AG10803 (cell line): Measurements from ENCODE around the gene TGDS.

DNA sequence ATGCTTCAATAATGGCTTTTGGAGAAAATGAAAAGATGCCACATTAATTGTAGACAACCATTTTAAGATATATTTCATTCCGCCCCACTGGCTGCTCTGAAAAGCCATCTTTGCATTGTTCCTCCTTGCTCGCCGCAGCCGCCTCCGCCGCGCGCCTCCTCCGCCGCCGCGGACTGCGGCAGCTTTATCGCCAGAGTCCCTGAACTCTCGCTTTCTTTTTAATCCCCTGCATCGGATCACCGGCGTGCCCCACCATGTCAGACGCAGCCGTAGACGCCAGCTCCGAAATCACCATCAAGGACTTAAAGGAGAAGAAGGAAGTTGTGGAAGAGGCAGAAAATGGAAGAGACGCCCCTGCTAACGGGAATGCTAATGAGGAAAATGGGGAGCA is 1348.9 kb upstream of the SPRY2 start:
- RRBS: no CpG with 5 or more reads among the region's 24 CpGs

GRCh38 chr13:82417697-82418029 is 1464.6 kb downstream of the SLITRK1 start:
- RRBS: no CpG with 5 or more reads among the region's 3 CpGs

DNA sequence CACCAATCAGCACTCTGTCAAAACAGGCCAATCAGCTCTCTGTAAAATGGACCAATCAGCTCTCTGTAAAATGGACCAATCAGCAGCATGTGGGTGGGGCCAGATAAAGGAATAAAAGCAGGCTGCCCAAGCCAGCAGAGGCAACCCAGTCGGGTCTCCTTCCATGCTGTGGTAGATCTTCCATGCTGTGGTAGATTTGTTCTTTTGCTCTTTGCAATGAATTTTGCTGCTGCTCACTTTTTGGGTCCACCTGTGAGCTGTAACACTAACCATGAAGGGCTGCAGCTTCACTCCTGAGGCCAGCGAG is 593.7 kb downstream of the SLITRK6 start:
- RRBS: no CpG with 5 or more reads among the region's 2 CpGs

DNA sequence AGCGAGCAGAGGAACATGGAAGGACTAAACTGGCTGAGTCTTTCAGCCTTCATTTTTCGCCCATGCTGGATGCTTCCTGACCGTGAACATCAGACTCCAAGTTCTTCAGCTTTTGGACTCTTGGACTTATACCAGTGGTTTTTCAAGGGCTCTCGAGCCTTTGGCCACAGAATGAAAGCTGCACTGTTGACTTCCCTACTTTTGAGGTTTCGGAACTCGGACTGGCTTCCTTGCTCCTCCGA is 785.0 kb upstream of the SLITRK6 start:
- RRBS: no CpG with 5 or more reads among the region's 7 CpGs

GRCh38 chr13:89402146-89402608 is 1731.0 kb downstream of the SLITRK5 start:
- RRBS: no CpG with 5 or more reads among the region's 1 CpG

GRCh38 chr13:91349237-91349542 is 49.2 kb upstream of the GPC5 start:
- RRBS: no CpG with 5 or more reads among the region's 7 CpGs

DNA sequence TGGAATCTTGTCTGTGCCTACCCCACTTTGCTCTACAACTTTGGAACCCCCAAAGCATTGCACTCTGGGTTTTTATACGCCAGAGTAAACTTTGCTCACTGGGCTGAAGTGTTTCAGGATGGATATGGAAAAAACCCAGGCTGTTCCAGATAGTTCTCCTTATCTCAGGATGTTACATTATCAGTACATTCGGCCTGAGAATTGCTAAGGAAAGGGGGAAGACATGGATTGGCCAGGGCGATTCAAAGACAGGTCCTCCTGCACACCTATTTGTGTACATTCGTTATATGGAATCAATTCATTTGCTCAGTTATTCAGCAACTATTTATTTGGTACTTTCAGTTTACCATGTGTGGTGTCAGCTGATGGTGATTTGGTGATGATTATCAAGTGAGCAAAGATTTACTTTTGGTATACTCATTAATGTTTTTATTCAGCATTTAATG is 211.3 kb downstream of the GPC5 start:
- RRBS: no CpG with 5 or more reads among the region's 4 CpGs

DNA sequence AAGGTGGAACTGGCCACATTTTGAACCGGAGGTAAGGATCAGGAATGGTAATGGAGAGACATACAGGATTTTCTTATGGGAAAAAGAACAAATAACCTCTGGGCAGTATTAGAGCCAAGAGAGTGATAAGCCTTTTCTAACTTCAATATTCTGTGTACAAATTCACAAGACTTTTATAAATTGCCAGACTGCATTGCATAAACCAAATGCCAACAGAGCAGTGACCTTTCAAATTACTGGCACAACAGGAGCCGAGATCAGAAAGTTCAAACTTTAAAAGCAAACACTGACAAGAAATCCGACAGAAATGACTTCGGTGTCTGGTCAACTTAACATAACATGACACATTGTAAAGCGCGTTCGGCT is 737.1 kb downstream of the GPC5 start:
- RRBS: no CpG with 5 or more reads among the region's 7 CpGs

DNA sequence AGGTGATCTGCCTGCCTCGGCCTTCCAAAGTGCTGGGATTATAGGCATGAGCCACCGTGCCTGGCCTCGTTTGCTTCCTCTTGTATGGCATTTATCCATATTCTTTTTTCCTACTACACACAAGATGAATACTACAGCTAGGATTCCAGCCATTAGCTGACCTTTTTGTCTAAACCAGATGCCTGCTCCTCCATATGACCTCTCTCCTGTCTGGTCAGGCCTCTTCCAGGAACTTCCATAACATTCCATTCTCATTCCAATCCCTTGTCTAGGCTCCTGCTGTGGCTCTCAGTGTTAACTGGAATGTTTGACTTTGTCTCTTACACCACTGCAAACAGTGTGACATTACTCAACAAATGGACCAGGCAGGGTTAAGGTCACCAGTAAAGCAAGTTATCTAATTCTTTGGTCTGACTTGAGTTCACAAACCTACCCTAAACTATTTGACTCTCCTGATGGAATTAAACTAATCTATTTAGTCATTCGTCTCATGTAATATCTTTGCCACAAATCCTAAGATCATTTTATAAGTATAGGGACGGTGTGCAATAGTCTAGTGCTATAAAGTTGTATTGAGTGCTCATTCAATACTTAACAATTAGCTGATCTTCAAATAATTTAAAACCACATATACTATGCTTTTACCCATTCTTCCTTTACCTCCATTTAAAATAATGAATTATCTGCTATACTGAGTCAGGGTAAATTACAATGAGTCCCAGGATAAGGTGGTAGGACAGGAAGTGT is 2.0 kb upstream of the GPC6 start:
- RRBS: no CpG with 5 or more reads among the region's 5 CpGs

- RRBS: no CpG with 5 or more reads among the region's 3 CpGs
Observed at GRCh38 chr13:93361594-93362450, 135.2 kb downstream of the GPC6 start.

- RRBS: no CpG with 5 or more reads among the region's 2 CpGs
Observed at GRCh38 chr13:94184982-94185232, 294.6 kb downstream of the DCT start.

DNA sequence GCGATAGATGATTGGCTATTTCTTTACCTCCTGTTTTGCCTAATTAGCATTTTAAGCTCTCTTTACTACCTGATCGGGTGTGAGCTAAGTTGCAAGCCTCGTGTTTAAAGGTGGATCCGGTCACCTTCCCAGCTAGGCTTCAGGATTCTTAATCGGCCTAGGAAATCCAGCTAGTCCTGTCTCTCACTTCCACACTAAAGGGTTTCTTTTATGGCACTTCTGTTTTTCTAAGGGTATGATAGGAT is 176.3 kb downstream of the DCT start:
- RRBS: no CpG with 5 or more reads among the region's 5 CpGs

GRCh38 chr13:94343332-94343729 is 136.2 kb downstream of the DCT start:
- RRBS: no CpG with 5 or more reads among the region's 7 CpGs

DNA sequence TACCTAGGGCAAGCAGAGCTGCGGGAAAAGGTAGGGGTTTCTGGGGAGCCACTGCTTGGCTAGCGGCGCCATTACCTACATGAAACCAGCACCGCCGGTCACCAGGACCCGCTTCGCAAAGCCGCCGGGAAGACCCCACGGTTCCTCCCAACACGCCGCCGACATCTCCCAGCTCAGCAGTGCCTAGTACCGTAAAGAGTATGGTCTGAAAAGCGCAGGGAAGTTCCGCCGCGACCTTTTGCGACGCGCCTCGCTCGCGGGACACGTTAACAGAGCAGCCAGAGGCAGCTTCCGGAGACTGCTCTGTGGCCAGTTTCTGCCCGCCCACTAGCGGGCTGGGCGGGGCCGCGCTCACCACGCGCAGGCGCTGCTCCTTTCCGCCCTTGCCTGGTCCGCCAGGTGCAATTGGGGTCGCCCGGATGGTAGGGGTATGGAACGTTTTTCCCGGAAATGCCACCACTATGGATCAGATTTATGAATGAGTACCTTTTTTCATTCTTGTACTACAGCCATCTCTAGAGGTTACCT is at the start of gene TGDS:
Gene TGDS (minus strand): TSS at position 181 of the 528 bp plus-strand sequence.
- RRBS: no CpG with 5 or more reads among the region's 40 CpGs

- RRBS: no CpG with 5 or more reads among the region's 3 CpGs
Observed at GRCh38 chr13:94608655-94609134, 7.0 kb downstream of the GPR180 start.

DNA sequence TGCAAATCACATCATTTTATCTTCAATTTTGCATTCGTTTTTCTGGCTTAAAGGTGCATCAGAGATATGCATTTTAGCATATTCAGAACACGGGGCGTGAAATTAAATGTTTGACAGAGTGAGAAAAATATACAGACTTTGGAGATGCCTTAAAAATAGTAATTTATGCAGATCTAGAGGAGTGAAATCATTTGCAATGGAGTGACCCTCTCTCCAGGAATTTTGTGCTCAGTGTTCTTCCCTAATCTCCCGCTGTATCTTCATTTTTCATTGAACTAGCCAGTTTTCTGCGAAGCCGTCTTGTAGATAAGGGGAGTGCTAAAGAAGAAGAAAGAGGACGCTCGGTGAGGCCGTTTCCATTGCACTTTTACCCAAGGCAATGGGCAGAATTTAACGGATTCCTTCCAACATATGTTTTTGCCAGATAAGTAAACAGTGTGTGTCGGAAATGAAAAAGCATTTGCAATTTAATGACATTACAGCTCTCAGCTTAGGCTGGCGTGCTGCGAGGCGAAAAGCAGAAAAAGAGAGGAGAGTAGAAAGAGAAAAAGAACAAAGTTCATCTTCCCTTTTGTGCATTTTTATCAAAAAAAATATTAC is 50.1 kb downstream of the SOX21 start:
- RRBS: no CpG with 5 or more reads among the region's 14 CpGs

DNA sequence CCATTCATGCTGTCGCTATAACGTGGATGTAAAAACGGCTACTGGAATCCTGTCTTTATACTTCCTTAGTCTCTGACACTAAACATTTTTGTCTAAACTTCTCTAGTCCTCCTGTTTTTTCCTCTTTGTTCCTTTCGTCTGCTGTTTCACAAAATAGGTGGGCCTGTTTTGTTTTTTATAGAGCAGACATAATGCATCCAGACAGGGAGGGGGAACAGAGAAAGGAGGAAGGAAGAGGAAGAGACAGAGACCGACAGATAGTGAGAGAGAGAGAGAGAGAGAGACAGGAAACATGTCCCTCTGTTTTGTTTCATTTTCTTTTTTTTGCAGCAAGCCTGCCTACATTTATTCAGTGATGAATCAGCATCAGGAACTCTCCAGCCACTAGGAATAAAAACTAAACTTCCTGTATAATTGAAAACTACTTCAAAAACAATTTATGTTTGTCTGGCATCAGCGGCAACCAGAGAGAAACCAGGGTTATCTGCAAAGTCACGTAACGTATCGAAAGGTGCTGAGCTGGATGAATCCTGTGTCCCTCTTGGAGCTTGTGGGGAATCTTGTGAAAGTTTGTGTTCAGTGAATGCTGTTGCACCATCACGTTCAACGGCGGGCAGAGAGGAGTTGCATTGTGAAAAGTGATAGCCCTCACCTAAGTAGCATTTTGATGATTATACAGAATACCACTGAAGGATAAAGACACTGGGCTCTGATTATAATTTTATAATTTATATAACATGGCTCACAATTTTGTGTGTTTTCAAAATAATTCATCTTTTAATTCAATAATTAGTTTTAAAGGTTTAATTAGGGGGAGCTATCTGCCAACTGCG is 148.7 kb upstream of the SOX21 start:
- RRBS: no CpG with 5 or more reads among the region's 13 CpGs

- RRBS: no CpG with 5 or more reads among the region's 14 CpGs
Observed at GRCh38 chr13:95193375-95193929, 107.8 kb downstream of the ABCC4 start.

DNA sequence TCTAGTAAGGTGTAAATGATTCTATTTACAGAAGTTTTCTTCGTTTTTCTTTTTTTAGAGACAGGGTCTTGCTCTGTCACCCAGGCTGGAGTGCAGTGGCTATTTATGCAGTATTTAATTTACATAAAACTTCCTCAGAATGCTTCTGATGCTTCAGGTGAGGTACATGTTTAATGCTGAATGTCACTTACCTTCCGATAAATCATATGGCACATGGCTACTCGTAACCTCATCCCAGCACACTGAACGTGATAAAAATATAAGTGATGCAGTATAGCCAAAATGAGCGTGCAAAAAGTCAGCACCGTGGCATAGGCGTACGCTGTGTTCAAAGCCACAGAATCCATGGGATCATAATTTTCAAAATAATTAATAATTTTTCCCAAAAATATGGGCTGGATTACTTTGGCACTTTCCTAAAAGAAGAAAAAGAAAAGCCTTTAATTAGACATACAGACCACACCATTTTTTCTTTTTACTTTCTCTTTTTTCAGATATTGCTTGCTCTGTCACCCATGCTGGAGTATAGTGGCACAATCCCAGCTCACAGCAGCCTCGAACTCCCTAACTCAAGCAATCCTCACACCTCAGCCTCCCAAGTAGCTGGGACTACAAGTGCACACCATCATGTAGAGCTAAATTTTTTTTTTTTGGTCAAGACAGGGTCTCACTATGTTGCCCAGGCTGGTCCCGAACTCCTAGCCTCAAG is 66.7 kb downstream of the ABCC4 start:
- RRBS: no CpG with 5 or more reads among the region's 10 CpGs